Bronchus fibroblast of lung (primary cell): ENCODE measurements around the genes HOXB4 and IGF2BP1.

- RAMPAGE, long total RNA: no peak
These were observed 7.9 kb downstream of the HOXB4 start for GRCh38 chr17:48570342-48570560.

GRCh38 chr17:48578055-48579169, at the start of gene HOXB4:
Gene HOXB4, minus strand, starts transcription at chr17:48578350.
- RAMPAGE, long total RNA: no peak

DNA sequence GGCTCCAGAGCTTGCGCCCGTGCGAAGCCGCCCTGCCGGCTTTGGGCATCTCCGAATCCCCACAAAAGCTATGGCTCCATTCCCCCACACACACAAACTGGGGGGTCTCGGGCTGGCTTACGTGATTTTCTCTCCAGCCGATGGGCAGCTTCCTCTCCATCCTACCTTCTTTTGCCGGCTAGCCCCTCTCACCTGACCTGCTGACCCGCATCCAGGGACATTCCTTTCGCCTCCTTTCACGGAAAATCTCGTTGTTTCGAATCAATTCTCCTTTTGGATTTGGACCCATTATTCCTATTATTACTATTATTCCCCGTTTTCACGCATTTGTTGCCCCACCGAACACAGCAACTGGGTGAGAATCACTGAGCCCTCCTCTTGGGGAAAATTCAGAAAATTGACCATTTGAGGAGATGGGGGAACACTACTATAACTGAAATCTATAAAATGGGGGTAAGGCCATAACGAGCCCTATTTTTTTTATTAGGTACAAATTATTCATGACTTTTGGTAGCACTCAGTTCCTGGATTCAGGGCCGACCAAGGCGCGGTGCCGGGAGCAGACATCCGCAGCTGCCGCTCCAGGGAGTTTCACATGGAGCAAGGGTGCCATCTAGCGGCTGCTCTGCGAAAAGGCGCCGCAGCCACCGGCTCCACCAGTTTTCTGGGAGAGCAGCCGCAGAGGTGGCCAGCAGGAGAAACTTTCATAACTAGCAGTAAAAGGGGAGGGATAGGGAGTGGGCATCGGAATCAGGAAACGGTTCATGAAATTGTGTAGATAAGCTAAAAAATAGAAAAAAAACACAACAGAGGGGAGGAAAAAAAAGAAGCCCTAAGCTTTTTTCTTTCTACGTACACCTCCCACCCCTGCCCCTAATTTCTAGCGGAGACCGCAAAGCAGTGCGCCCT, 3.3 kb upstream of the HOXB8 start:
- RAMPAGE, long total RNA: no peak

DNA sequence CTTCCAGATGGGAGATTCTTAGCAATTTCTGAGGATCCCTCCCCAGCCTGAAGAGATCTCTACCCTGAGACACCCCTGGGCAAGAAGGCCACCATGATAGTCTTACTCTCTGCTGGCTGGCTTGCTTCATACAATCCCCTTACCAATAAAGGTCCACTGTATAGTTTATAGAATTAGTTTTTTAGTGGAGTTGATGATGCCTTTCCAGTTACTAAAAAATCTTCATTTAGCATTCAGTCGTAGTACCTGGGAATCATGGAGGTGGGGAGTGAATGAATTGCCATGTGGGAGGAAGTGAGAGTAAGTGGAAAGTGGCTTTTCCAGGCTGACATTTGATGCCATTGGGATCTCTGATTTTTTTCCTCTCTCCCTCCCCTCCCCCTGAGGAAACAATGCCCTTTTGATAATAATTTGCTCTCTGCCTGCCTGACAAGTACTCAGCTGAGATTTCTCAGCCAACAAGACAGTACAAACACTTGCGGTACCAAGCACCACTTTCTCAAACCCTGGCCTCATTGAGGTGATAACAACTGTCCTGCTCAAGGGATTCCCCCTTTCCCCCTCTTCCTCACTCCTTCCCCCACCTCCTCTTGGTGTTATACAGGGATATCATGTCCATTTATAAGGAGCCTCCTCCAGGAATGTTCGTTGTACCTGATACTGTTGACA, 2.1 kb downstream of the UBE2Z start:
- RAMPAGE, long total RNA: no peak

- RAMPAGE, long total RNA: no peak
These were observed 6.1 kb upstream of the IGF2BP1 start for GRCh38 chr17:48991101-48991538.

DNA sequence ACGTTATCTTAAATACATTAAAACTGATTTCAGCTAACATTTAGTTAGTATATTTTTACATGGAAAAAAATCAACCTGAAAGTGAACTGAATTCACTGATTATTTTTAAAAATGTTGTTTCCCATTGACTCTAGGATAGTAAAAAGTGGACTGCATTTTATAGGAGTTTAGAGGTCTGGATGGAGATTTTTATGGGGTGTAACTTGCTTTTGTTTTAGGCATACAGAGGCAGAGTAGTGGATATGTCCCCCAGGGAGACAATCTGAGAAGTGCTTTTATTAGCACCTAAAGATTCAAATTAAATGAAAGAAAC, 2.8 kb upstream of the IGF2BP1 start:
- RAMPAGE, long total RNA: no peak

- RAMPAGE, long total RNA: start-site peak on the minus strand at chr17:48996977-48997023, 5 and 6 reads in 2 replicates
These were observed at the start of gene IGF2BP1 for GRCh38 chr17:48996836-48997693. Gene IGF2BP1, plus strand, starts transcription at chr17:48997385.

- RAMPAGE, long total RNA: no peak
These were observed 16.6 kb downstream of the IGF2BP1 start for GRCh38 chr17:49013620-49014277.

DNA sequence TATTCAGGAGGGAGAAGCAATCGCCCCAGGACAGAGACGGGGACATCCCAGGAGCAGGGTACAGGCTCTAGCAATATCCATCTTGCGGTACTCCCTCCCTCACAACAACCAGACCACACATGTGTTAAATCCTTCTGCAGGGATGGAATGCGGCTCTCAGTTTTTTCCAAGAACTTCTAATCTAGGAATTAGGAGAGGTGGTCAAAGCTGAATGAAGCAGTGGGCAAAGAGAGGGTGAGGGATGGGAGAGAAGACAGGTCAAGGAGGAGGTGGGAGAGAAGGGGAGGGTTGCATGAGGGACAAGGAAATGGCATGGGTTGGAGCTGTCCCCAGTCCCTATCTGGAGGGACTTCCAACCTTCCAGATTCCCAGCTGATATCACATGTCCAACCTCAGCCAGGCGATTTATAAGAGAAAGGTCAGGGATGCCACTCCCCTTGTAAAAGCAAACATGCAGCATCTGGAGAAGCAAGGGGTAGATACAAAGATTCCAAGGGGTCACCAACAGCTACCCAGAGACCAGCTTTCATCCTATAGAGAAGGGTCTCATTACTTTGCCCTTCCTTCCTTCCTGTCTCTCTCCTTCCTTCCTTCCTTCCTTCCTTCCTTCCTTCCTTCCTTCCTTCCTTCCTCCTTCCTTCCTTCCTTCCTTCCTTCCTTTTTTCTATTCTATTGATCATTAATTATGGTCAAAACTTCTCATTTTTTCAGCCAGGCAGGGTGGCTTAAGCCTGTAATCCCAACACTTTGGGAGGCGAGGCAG, 2.7 kb downstream of the PHOSPHO1 start:
- RAMPAGE, long total RNA: no peak

DNA sequence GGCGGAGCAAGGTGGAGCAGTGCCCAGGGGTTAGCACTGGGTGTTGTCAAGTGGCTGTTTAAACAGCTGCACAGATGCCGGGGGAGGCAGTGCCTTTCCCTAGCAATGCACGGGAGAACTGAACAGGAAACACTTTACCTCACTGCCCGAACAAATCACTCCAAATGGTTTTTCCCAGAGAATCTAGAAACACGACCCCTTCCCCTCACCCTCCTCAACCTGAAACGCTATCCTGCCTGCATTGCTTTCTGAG, 6.6 kb downstream of the PHB1 start:
- RAMPAGE, long total RNA: no peak

DNA sequence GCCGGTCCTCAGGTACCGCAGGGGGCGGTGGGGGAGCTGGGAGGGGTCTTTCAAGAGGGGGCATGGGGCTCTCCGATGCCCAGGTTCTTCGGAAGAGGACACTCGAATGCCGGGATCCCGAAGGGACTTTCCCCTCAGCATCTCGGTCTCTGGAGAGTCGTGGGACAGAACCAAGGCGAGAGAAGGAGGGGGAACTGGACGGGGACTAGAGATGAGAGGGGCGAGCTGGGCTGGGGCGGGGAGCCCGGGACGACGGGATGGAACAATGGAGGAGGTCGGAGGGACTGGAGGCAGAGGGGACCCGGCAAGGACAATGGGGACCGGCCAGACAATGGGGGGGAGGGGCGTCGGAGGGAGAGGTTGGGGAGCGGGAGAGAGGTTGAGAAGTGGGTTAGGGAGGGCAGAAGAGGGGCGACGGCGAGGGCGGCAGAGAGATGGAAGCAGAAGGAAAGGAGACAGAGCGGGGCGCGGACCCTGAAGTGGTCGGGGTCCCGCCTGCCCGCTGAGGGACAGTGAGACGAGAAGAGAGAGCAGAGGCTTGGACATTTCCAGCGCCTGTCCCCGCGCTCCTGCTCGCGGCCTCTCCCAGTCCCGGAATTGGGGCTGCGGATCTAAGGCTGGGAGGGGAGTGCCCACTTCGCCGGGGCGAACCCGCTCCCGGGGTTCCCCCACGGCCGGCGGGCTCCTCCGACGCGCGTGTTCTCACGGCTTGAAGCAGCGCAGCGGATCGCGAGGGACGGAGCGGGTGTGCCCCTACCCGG, 797 bp downstream of the NGFR start:
- RAMPAGE, long total RNA: no peak

DNA sequence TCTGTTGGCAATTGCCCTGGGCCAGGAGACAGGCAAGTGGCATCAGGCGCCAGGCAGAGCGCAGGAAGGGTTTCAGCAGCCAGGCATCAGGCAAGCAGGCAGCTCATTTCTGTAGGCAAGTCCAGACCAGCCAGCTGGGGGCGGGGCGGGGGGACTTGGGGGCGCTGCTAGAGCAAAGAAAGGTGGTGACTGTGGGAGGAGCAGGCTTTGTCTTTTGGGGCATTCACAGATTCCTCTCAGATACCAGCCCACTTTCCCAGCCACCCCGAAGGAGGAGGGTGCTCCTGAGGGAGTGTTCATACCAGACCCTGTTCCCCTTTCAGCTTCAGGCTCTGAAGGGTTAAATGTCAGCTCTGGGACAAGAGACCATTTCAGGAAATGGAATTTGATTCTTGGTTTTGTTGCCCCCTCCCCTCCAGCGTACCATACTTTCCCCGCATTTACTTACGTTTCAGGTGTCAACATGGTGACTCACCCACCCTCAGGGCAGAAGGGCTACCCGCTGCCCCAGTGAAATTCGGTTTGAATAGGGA, 13.1 kb downstream of the NGFR start:
- RAMPAGE, long total RNA: no peak

- RAMPAGE, long total RNA: no peak
These were observed 28.1 kb upstream of the NXPH3 start for GRCh38 chr17:49547470-49548091.

DNA sequence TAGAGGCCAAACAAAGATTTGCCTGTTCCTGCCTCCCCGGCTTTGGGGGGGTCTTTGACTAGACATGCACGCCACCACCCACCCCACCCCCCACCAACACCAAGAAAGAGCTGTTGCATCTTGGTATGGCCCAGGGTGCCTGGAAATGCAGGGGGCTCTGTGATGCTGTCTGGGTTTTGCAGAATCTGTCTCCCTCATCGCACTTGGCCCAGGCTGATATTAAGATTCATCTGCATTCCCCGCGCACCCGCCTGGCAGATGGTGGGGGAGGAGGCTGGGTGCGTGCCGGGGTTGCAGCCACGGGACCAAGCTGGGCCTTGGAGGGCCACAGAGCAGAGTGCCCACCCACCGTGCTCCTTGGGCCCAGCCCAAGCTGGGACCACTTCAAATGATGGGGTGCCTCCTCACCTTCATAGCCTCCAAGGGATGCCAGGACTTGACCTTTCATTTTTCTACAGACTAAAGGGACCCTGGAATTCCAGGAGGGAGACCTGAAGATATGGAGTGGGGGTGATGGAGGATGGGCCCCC, 1.2 kb upstream of the NXPH3 start:
- RAMPAGE, long total RNA: no peak

GRCh38 chr17:49575301-49575602, 419 bp upstream of the NXPH3 start:
- RAMPAGE, long total RNA: no peak

GRCh38 chr17:49894700-49895537, 47.0 kb upstream of the TAC4 start:
- RAMPAGE, long total RNA: no peak

DNA sequence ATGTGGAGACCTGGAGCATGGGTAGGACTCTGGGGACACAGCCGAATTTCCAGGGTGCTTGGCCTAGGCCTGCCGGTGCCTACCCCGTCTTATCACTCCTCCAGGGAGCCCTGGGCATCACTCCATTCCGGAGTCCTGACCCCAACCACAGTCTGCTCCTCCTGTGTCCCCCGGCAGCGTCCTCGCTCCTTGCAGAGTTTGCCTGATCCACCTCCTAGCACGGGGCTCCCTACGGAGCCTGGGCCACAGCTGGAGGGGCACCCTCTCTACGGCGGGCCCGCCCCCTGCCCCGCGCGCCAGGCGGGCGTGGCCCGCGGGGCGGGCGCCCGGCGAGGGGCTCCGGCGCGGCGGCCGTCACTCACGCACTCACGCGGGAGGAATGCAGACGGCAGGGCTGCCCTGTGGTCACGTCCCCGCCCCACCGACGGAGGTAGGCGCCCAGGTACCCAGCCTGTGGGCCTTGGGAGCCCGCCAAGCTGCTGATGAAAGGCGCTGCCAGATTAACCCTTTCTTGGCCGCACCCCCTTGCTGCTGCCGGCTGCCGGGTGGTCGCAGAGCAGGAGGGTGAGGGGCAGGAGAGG, 54.0 kb upstream of the TAC4 start:
- RAMPAGE, long total RNA: no peak

- RAMPAGE, long total RNA: no peak
These were observed 751 bp downstream of the ITGA3 start for GRCh38 chr17:50056428-50057294.

- RAMPAGE, long total RNA: no peak
These were observed 1.3 kb downstream of the ITGA3 start for GRCh38 chr17:50057295-50057595.

DNA sequence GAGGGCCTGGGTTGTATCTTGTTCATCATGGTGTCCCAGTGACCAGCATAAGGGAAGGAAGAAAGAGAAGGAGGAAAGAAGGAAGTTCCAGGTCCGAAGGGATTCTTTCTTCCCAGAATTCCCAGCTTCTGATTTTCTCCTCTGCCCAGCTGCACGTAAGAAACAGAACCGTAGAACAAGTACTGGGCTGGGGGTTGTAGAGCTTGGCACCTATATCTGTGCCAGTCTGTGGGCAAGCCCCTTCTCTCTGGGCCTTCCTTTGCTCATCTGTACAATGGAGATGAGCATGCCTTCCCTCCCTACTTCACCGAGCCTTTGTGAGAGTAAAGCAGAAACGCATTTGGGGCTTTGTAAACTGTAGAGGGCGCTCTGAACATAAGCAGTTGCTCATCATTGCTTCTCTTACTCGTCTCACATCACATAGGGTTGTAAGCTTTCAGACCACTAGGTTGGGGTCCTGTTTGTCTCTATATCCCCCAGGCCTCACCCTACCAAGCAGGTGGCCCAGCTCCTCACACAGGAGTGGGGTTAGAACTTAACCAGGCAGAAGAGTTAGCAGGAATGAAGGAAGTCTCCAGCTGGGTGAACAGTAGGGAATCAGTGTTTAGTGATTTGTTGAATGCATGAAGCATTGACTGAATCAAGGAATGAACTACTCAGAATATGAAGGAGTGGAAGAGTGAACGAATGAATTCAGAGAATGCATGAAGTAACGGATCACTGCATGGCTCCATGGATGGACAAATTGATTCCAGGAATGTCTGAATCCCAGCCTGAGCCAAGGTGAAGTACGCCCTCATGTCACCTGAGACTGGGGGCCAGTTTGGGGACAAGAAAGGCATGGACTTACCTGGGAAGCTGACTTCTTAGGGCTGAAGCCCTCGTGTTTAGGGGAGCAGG, 15.0 kb downstream of the SAMD14 start:
- RAMPAGE, long total RNA: no peak